K562 (cell line): ENCODE results near the genes NOL4L, SUN5, BPIFB4, BPIFA2 and BPIFB1.

DNA sequence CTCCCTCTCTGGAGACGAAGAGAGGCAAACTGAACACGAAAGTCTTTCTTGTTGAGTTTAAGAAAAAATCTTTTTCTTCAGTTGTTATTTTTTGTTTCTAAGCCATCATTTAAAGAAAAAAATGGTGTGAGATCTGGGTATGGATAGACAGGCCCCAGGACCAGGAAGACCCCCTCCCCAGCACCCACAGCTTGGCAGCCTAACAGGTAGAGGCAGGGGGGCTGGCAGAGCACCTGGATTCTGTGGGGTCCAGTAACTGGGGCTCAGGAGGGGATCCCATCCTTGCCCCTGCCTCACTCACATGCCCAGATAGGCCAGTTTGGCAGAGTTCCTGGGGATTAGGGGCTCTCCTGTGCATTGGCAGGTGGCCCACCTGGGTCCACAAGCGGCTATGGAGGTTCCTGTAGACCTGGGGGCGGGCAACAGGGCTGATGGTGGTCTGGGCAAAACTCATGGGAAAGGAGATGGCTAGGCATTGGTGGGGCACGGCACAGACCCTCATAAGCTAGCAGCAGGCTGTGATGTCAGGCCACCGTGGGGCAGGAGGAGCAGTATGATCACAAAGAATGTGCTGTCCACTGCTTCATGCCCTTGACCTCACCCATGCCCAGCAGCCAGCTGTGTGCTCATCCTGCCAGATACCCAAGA is 19.4 kb downstream of the PLAGL2 start:
- RAMPAGE, long total RNA = no peak
- RRBS = no CpG with 5 or more reads among the region's 6 CpGs
PRO-cap:
- standard = no peak
- CoPRO, capped RNA only, 2 experiments = no peak in any of the 2 experiments
- CoPRO, capped and uncapped RNA, 2 experiments = no peak in any of the 2 experiments
- CoPRO, uncapped RNA only, 2 experiments = no peak in any of the 2 experiments
CAGE:
- cytosol, long polyA plus RNA = no peak
- long polyA plus RNA = no peak
- nucleolus, long total RNA = no peak
- nucleus, long polyA plus RNA = no peak

DNA sequence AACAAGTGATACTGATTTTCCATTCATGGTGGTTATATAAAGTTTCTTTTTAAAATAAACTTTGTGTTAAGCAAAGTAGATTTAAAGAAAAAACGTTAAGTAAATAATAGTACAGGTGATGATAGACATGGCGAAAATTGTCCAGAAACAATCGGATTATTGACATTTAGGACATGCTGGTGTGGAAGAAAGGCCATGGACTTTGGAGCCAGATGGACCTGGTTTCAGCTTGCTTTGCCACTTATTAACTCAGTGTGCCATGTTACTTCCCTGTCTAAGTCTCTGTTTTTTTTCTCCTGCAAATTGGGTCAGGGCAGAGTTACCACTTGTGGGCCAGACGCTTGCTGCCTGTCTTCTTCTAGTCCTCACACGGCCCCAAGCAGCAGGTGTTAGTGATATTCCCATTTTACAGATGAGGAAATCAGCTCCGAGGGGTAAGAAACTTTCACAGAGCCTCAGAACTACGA is 12.2 kb downstream of the KIF3B start:
- RAMPAGE, long total RNA = no peak
- RRBS = no CpG with 5 or more reads among the region's 7 CpGs
PRO-cap:
- standard = no peak
- CoPRO, capped RNA only, 2 experiments = no peak in any of the 2 experiments
- CoPRO, capped and uncapped RNA, 2 experiments = no peak in any of the 2 experiments
- CoPRO, uncapped RNA only, 2 experiments = no peak in any of the 2 experiments
CAGE:
- cytosol, long polyA plus RNA = no peak
- long polyA plus RNA = no peak
- nucleolus, long total RNA = no peak
- nucleus, long polyA plus RNA = no peak

- RAMPAGE, long total RNA = no peak
- RRBS = no CpG with 5 or more reads among the region's 7 CpGs
PRO-cap:
- standard = no peak
- CoPRO, capped RNA only, 2 experiments = no peak in any of the 2 experiments
- CoPRO, capped and uncapped RNA, 2 experiments = no peak in any of the 2 experiments
- CoPRO, uncapped RNA only, 2 experiments = no peak in any of the 2 experiments
CAGE:
- cytosol, long polyA plus RNA = no peak
- long polyA plus RNA = no peak
- nucleolus, long total RNA = no peak
- nucleus, long polyA plus RNA = no peak
Observed at GRCh38 chr20:32331894-32333121, 25.8 kb upstream of the ASXL1 start.

- RAMPAGE, long total RNA = no peak
- RRBS = no CpG with 5 or more reads among the region's 5 CpGs
PRO-cap:
- standard = no peak
- CoPRO, capped RNA only, 2 experiments = no peak in any of the 2 experiments
- CoPRO, capped and uncapped RNA, 2 experiments = no peak in any of the 2 experiments
- CoPRO, uncapped RNA only, 2 experiments = no peak in any of the 2 experiments
CAGE:
- cytosol, long polyA plus RNA = start-site peak on the plus strand at chr20:32371874-32372254, 19 and 16 reads in 2 replicates
- long polyA plus RNA = start-site peak on the plus strand at chr20:32372166-32372213, 18 and 22 reads in 2 replicates
- nucleolus, long total RNA = no peak
- nucleus, long polyA plus RNA = no peak
Observed at GRCh38 chr20:32371641-32372486, 13.7 kb downstream of the ASXL1 start.

GRCh38 chr20:32428060-32428549 is 70.0 kb downstream of the ASXL1 start:
- RAMPAGE, long total RNA = no peak
- RRBS = no CpG with 5 or more reads among the region's 6 CpGs
PRO-cap:
- standard = no peak
- CoPRO, capped RNA only, 2 experiments = no peak in any of the 2 experiments
- CoPRO, capped and uncapped RNA, 2 experiments = no peak in any of the 2 experiments
- CoPRO, uncapped RNA only, 2 experiments = no peak in any of the 2 experiments
CAGE:
- cytosol, long polyA plus RNA = no peak
- long polyA plus RNA = no peak
- nucleolus, long total RNA = no peak
- nucleus, long polyA plus RNA = no peak

GRCh38 chr20:32469861-32470286 is 111.7 kb downstream of the ASXL1 start:
- RAMPAGE, long total RNA = no peak
- RRBS = no CpG with 5 or more reads among the region's 16 CpGs
PRO-cap:
- standard = no peak
- CoPRO, capped RNA only, 2 experiments = no peak in any of the 2 experiments
- CoPRO, capped and uncapped RNA, 2 experiments = no peak in any of the 2 experiments
- CoPRO, uncapped RNA only, 2 experiments = no peak in any of the 2 experiments
CAGE:
- cytosol, long polyA plus RNA = no peak
- long polyA plus RNA = no peak
- nucleolus, long total RNA = no peak
- nucleus, long polyA plus RNA = no peak

DNA sequence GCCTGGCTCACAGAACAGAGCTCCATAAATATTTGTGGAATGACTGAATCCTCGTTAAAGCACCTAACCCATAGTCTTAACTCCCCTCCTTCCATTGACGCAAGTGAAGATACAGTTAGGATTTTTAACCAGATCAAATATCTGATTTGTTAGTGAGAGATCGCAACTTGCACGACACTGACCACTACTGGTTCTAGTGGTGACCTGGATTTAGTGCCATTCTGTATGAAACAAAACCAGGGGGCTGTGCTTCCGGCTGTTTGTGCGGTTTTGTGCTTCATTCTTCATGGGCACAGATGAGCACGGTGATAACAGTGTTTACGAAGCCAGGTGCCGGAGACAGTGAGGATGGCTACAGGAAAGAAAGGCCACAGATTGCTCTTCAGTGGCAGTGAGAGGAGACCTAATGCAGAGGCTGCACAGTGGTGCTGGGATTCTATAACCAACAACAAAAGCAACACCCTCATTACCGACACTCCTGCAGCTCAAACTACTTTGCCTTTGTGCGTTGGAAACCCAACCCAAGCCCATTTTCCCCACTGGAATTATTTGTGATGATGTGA is 75.5 kb downstream of the NOL4L start:
- RAMPAGE, long total RNA = no peak
- RRBS = 77% methylated on average over 5 of the region's 11 CpGs
PRO-cap:
- standard = no peak
- CoPRO, capped RNA only, 2 experiments = no peak in any of the 2 experiments
- CoPRO, capped and uncapped RNA, 2 experiments = no peak in any of the 2 experiments
- CoPRO, uncapped RNA only, 2 experiments = no peak in any of the 2 experiments
CAGE:
- cytosol, long polyA plus RNA = no peak
- long polyA plus RNA = no peak
- nucleolus, long total RNA = no peak
- nucleus, long polyA plus RNA = no peak

DNA sequence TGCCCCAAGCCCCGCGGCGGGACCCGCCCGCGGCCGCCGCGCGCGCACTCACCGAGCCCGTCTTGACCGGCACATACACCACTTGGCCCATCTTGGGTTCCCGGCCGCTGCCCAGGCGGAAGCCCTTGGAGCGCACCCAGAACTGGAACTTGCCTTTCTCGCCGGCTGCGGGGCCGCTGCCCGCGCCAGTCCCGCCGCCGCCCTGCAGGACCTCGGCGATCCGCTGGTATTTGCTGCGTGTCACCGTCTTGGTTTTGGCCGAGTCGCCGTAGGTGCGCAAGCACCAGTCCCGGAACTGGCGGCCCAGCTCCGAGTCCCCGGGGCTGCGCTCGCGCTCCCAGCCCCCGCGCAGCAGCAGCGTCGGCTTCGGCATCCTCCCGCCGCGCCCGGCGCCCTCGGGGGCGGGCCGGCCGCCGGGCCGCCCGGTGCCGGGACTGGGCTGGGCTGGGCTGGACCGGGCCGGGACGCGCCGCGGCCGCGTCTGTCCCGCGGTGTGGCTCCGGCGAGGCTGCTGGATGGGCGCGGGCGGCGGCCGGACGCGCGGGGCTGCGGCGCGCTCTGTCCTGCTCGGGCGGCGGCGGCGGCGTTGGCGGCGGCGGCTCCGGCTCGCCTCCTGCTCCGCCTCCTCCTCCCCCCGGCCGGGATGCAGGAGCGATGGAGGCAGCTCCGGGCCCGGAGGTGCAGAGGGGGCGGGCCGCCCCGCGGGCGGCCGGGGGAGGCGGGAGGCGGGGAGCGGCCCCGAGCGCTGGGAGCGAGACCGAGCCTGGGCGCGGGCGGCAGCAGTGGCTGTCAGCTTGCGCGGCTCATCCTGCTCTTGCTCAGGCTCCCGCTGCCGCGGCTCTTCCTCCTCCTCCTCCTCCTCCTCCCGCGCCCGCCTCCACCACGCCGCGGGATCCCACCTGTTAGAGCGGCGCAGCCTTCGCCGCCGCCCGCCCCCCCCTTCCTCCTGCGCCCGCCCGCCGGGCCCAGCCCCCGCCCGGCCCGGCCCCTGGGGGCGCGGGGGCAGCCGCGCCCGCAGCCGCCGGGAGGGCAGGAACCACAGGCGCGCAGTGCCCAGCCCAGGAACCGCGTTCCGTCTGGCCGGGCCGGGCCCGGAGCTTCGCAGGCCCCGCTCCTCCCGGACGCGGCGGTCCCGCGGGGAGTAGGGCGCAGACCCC is at the start of gene NOL4L:
NOL4L (minus strand) TSS at position 816 of the 1,157 bp plus-strand sequence.
- RAMPAGE, long total RNA = no peak
- RRBS = 3% methylated on average over 73 of the region's 165 CpGs
PRO-cap:
- standard = bidirectional peak, plus-strand start at position 90 of the sequence, minus-strand start outside the sequence; bidirectional peak, plus-strand start at position 398 of the sequence, minus-strand start at position 288 of the sequence; bidirectional peak, plus-strand start at position 754 of the sequence, minus-strand start at position 645 of the sequence
- CoPRO, capped RNA only, 2 experiments = peak in 2 of 2 experiments; most common plus-strand start position 757 of the sequence (in 2); most common minus-strand start position 560 of the sequence (in 2)
- CoPRO, capped and uncapped RNA, 2 experiments = peak in 2 of 2 experiments; most common plus-strand start position 663 of the sequence (in 1); most common minus-strand start position 560 of the sequence (in 1)
- CoPRO, uncapped RNA only, 2 experiments = no peak in any of the 2 experiments
CAGE:
- cytosol, long polyA plus RNA = start-site peak on the minus strand centred at position 732 of the sequence, 346 bp wide, 99 and 59 reads in 2 replicates
- long polyA plus RNA = no peak
- nucleolus, long total RNA = no peak
- nucleus, long polyA plus RNA = start-site peak on the minus strand centred at position 635 of the sequence, 593 bp wide, 31 and 29 reads in 2 replicates

DNA sequence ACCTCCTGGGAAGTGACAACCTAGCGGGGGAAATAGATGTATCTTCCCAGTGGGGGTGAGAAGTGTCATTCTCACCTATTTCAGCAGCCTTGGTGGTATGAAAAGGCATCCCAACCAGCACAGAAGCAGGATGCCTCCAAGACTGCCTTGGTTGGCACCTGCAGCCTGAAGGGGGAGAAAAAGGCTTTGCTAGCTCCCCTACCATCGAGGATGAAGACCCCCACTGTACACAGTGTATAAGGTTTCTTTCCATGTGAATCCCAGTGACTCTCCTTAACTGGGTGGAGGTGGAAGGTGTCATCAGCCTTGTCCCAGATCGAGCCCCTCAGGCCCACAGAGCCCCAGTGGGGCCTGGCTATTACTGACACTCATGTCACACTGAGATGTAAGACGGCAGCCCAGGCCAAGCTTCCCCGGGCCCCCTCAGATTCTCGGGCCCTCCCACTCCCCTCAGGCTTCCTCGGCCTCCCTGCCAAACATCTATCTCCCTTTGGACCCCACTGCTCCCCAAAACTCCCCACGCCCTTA is 802 bp downstream of the COMMD7 start:
- RAMPAGE, long total RNA = no peak
- RRBS = no CpG with 5 or more reads among the region's 8 CpGs
PRO-cap:
- standard = no peak
- CoPRO, capped RNA only, 2 experiments = no peak in any of the 2 experiments
- CoPRO, capped and uncapped RNA, 2 experiments = no peak in any of the 2 experiments
- CoPRO, uncapped RNA only, 2 experiments = no peak in any of the 2 experiments
CAGE:
- cytosol, long polyA plus RNA = no peak
- long polyA plus RNA = no peak
- nucleolus, long total RNA = no peak
- nucleus, long polyA plus RNA = no peak

DNA sequence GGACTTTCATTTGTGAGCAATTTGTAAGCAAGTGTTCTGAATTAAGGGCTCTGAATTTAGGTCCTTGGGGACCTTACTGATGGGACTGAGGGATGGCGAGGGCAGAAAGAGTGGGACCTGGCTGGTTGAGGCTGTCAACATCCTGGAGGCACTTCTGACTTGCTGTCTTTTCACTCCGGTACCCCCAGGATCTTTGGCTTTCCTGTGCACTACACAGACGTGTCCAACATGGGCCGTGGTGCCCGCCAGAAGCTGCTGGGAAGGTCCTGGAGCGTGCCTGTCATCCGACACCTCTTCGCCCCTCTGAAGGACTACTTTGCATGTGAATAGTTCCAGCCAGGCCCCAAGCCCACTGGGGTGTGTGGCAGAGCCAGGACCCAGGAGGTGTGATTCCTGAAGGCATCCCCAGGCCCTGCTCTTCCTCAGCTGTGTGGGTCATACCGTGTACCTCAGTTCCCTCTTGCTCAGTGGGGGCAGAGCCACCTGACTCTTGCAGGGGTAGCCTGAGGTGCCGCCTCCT is 12.1 kb upstream of the MAPRE1 start:
- RAMPAGE, long total RNA = no peak
- RRBS = no CpG with 5 or more reads among the region's 10 CpGs
PRO-cap:
- standard = no peak
- CoPRO, capped RNA only, 2 experiments = no peak in any of the 2 experiments
- CoPRO, capped and uncapped RNA, 2 experiments = no peak in any of the 2 experiments
- CoPRO, uncapped RNA only, 2 experiments = no peak in any of the 2 experiments
CAGE:
- cytosol, long polyA plus RNA = no peak
- long polyA plus RNA = no peak
- nucleolus, long total RNA = no peak
- nucleus, long polyA plus RNA = no peak

- RAMPAGE, long total RNA = no peak
- RRBS = no CpG with 5 or more reads among the region's 2 CpGs
PRO-cap:
- standard = no peak
- CoPRO, capped RNA only, 2 experiments = no peak in any of the 2 experiments
- CoPRO, capped and uncapped RNA, 2 experiments = no peak in any of the 2 experiments
- CoPRO, uncapped RNA only, 2 experiments = no peak in any of the 2 experiments
CAGE:
- cytosol, long polyA plus RNA = no peak
- long polyA plus RNA = no peak
- nucleolus, long total RNA = no peak
- nucleus, long polyA plus RNA = no peak
Observed at GRCh38 chr20:33004339-33004749, at the start of gene SUN5. TSS of gene SUN5 (minus strand) at chr20:33004433.

DNA sequence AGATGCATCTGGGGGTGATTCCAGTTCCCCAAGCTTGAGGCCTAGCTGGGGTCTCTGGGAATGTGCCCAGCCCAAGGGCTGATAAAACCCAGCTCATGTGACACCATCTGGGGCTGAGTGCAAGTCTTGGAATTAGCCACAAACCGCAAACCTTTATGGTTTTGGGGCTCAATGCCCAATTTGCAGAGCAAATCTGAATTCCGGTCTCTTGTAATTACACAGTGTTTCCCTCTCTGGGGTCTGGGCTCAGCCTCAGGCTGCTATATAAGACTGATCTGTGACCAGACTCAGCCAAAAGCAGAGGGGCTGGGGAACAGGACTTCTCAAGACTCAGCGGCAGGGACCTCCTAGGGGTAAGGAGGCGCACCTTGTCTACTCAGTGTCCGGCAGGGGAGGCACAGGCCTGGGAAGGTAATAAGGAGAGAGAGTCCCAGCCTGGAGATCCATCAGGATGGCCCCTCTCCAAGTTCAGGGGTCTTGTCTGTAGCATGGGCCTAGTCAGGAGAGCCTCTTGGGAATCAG is at the start of gene BPIFB4:
BPIFB4 (plus strand) TSS at position 293 of the 522 bp plus-strand sequence.
- RAMPAGE, long total RNA = no peak
- RRBS = no CpG with 5 or more reads among the region's 5 CpGs
PRO-cap:
- standard = no peak
- CoPRO, capped RNA only, 2 experiments = no peak in any of the 2 experiments
- CoPRO, capped and uncapped RNA, 2 experiments = no peak in any of the 2 experiments
- CoPRO, uncapped RNA only, 2 experiments = no peak in any of the 2 experiments
CAGE:
- cytosol, long polyA plus RNA = no peak
- long polyA plus RNA = no peak
- nucleolus, long total RNA = no peak
- nucleus, long polyA plus RNA = no peak

DNA sequence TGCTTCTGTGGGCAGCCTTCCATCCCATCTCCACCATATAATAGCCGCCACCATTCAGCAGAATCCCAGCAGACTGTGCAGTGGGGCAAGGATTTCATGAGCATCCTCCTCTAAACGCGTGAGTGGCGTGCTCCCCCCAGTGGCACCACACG is at the start of gene BPIFA2:
BPIFA2 (plus strand) TSS at position 68 of the 152 bp plus-strand sequence.
- RAMPAGE, long total RNA = no peak
- RRBS = no CpG with 5 or more reads among the region's 5 CpGs
PRO-cap:
- standard = no peak
- CoPRO, capped RNA only, 2 experiments = no peak in any of the 2 experiments
- CoPRO, capped and uncapped RNA, 2 experiments = no peak in any of the 2 experiments
- CoPRO, uncapped RNA only, 2 experiments = no peak in any of the 2 experiments
CAGE:
- cytosol, long polyA plus RNA = no peak
- long polyA plus RNA = no peak
- nucleolus, long total RNA = no peak
- nucleus, long polyA plus RNA = no peak

DNA sequence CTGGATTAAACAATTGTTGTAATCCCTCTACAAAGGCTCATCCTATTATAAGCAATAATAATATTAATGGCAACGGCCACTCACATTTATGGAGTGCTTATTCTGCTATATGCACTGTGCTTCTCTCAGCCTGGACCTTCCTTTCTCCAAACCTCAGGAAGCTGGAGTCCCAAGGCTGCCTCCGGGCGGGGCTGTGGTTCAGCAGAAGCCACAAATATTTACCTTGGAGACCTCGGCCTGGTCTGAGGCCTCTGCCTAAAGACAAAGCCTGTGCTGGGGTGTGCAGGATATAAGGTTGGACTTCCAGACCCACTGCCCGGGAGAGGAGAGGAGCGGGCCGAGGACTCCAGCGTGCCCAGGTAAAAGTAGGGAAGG is at the start of gene BPIFB1:
BPIFB1 (plus strand) TSS at position 319 of the 375 bp plus-strand sequence.
- RAMPAGE, long total RNA = no peak
- RRBS = no CpG with 5 or more reads among the region's 8 CpGs
PRO-cap:
- standard = no peak
- CoPRO, capped RNA only, 2 experiments = no peak in any of the 2 experiments
- CoPRO, capped and uncapped RNA, 2 experiments = no peak in any of the 2 experiments
- CoPRO, uncapped RNA only, 2 experiments = no peak in any of the 2 experiments
CAGE:
- cytosol, long polyA plus RNA = no peak
- long polyA plus RNA = no peak
- nucleolus, long total RNA = no peak
- nucleus, long polyA plus RNA = no peak

DNA sequence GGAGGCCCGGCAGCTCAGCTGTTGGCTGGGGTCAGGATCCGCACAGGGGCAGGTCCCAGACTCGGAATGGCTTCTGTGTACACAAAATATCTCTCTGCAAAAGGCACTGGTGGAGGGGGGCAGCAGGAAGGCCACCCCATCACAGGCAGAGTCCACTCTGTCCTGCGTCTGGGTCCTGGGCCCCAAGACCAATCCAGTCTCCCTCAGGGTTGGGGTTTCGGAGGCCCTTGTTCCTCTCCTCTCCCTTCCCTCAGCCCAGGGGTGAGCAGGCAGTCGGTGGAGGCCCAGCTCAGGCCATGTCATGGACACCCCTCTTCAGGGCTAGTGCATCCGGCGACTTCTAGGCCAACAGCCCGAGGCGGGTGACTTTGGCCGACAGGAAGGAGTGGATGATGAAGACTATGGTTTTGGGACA is 6.9 kb upstream of the CDK5RAP1 start:
- RAMPAGE, long total RNA = no peak
- RRBS = no CpG with 5 or more reads among the region's 11 CpGs
PRO-cap:
- standard = no peak
- CoPRO, capped RNA only, 2 experiments = no peak in any of the 2 experiments
- CoPRO, capped and uncapped RNA, 2 experiments = no peak in any of the 2 experiments
- CoPRO, uncapped RNA only, 2 experiments = no peak in any of the 2 experiments
CAGE:
- cytosol, long polyA plus RNA = no peak
- long polyA plus RNA = no peak
- nucleolus, long total RNA = no peak
- nucleus, long polyA plus RNA = no peak

DNA sequence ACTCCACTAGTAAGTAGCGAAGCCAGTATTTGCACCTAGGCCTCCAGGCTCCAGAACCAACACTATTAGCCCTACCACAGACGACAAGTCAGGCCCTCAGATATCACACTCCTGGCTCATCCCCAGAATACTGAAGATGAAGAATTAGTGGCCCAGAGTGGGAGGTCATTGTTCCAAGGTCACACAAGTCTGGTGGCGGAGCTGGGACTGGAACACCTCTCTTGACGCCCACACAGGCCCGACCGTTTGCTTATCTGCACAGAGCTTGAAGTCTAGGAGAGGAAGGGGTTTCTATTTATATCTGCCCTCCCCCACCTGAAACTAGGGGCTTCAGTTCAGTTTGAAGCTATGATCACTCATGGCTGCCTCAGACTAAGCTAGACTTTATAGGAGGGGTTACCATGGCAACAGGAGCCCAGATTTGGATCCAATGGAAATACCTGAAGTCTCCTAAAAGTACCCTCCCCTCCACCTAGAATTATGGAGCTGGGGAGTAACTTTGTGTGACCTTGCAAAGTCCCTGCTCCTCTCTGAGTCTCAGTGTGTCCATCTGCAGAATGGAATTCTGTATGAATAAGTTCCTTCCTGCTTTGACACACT is 2.2 kb downstream of the SNTA1 start:
- RAMPAGE, long total RNA = no peak
- RRBS = no CpG with 5 or more reads among the region's 6 CpGs
PRO-cap:
- standard = bidirectional peak, plus-strand start at position 370 of the sequence, minus-strand start at position 132 of the sequence
- CoPRO, capped RNA only, 2 experiments = no peak in any of the 2 experiments
- CoPRO, capped and uncapped RNA, 2 experiments = no peak in any of the 2 experiments
- CoPRO, uncapped RNA only, 2 experiments = no peak in any of the 2 experiments
CAGE:
- cytosol, long polyA plus RNA = no peak
- long polyA plus RNA = no peak
- nucleolus, long total RNA = no peak
- nucleus, long polyA plus RNA = no peak

GRCh38 chr20:33644411-33645273 is 17.5 kb upstream of the C20orf144 start:
- RAMPAGE, long total RNA = no peak
- RRBS = 86% methylated on average over 3 of the region's 27 CpGs
PRO-cap:
- standard = no peak
- CoPRO, capped RNA only, 2 experiments = no peak in any of the 2 experiments
- CoPRO, capped and uncapped RNA, 2 experiments = no peak in any of the 2 experiments
- CoPRO, uncapped RNA only, 2 experiments = no peak in any of the 2 experiments
CAGE:
- cytosol, long polyA plus RNA = no peak
- long polyA plus RNA = no peak
- nucleolus, long total RNA = no peak
- nucleus, long polyA plus RNA = no peak

DNA sequence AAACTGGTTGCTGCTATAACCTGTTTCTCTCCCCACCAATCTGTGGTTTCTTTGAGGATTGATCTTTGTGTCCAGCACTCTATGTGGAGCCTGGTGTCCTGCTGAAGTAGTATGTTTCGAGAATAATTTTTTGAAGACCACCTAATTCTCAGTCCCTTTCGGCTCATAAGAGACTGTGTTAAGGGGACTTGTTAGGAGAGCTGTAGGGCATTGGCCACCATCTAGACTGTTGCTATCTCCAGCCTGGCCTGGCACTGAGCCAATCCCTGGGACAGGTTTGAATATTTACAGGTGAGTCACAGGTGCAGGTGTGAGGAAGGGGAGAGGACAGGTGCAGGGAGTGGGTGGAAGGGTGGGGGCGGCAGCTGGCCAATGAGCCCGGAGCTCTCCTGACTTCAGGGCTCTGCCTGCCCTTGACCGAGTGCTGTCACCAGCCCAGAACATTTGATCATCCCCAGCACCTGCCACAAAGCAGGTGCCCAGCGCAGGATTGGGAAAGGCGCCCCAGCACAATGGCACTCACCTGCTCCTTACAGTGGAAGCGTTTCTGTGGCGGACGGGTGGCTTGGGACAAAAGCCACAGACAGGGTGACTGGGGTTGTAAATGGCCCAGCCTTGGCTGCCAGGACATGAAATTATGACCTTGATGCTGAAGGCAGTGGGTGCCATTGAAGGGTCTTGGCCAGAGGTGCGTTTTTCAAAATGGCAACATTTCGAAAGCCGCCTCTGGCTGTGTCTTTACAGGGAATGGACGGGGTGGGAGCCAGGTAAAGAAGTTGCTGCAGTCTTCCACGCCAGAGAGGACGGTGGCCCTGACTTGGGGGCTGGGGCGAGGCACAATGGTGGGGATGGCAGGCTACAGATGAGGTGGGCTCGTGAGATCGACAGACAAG is 7.9 kb upstream of the C20orf144 start:
- RAMPAGE, long total RNA = no peak
- RRBS = no CpG with 5 or more reads among the region's 19 CpGs
PRO-cap:
- standard = unidirectional peak, minus-strand start at position 228 of the sequence
- CoPRO, capped RNA only, 2 experiments = no peak in any of the 2 experiments
- CoPRO, capped and uncapped RNA, 2 experiments = peak in 2 of 2 experiments; most common plus-strand start position 709 of the sequence (in 1); most common minus-strand start position 109 of the sequence (in 1)
- CoPRO, uncapped RNA only, 2 experiments = peak in 2 of 2 experiments; most common plus-strand start position 144 of the sequence (in 1); most common minus-strand start position 124 of the sequence (in 2)
CAGE:
- cytosol, long polyA plus RNA = no peak
- long polyA plus RNA = no peak
- nucleolus, long total RNA = no peak
- nucleus, long polyA plus RNA = no peak